GM23248 (cell line): ENCODE results near the genes ZNF445 and TMEM158.

DNA sequence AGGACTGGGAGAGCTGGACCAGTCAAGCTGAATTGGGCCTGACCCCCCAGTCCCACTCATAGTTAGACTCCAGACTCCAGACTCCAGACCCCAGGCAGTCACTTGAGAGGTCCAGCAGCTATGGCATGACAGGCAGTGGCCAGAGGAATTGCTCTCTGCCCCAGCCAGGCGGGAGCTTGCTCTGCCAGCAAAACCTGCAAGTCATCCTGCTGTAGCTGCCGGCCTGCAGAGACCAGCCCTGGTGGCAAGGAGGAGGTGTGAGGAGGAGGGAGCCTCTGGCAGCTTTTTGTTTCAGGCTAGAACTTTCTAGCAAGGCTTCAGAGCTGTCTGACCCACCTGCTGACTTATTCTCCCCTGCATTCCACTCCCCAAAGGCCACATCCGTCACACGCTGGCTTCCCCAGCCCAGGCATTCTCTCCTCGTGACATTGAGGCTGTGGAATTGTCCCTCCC, 82.5 kb downstream of the ABHD5 start:
- RAMPAGE, long total RNA = no peak

GRCh38 chr3:43998578-43999288, 243.0 kb upstream of the TOPAZ1 start:
- RAMPAGE, long total RNA = no peak

DNA sequence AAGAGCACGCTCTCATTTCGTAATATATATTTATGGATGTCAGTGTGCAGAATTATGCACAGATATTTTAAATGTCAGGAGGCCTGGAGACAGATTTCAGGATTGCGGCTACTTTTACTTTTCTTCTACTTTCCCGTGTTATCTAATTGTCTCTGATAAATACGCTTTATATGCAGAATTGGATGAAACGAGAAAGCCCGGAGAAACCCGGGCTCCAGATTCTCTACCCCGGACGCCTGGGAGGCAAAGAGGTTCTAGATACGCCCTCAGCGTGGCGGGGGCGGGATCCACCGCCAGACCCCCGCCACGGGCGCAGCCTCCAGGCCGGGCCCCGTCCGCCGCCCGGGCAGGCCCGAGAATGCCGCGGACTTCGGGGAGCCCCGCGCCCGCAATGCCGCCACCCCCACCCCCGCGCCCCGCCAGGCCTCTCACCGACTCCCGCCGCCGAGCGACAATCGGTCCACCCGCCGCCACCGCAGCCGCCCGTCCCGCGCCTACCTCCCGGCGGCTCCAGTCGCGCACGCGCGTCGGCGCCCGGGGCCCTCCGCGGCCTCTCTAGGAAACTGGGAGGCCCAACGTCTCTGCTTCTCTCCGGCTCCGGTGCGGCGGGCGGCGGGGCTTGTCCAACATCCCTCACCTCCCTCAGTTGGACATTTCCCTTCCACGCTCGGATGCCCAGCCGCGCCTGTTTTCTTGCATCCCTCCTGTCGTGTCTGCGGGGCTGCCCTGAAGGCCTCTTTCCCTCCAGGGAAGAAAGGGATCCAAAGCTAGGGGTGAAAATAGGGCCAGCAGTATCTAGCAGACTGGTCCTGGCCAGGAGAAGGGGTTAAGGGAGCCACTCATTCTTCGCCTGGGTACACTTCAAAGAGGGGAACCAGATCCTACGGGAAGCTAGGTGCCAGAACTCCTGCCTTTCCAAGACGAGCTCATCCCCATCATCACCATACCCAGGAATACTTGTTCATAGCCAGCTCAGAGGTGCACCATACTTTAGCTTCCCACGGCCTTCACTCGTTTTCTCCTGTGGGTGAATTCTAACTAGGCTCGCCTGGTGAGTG, at the start of gene ZNF445:
TSS of gene ZNF445 (minus strand) at position 512 of the 1,058 bp plus-strand sequence.
- RAMPAGE, long total RNA = start-site peak on the minus strand centred at position 507 of the sequence, 35 bp wide, 37 and 26 reads in 2 replicates

DNA sequence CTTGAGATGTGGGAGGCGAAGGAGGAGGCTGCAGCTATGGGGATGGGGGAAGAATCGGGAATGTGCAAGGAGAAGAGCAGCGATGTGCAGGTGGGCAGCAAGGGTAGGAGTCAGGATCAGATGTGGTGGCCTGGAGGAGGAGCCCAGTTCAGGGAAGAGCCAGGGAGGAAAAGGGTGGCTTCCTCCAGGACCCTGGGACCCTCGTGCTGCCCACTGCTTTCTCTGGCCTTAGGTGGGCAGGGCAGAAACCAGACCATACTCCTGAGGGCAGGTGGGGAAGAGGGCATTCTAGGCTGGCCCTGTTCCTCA, 21.3 kb downstream of the ZNF35 start:
- RAMPAGE, long total RNA = no peak

GRCh38 chr3:44760716-44761502, 510 bp downstream of the KIAA1143 start:
- RAMPAGE, long total RNA = no peak

GRCh38 chr3:44885495-44885842, 11.1 kb downstream of the TGM4 start:
- RAMPAGE, long total RNA = no peak

- RAMPAGE, long total RNA = no peak
Observed at GRCh38 chr3:44915722-44916234, 41.4 kb downstream of the TGM4 start.

DNA sequence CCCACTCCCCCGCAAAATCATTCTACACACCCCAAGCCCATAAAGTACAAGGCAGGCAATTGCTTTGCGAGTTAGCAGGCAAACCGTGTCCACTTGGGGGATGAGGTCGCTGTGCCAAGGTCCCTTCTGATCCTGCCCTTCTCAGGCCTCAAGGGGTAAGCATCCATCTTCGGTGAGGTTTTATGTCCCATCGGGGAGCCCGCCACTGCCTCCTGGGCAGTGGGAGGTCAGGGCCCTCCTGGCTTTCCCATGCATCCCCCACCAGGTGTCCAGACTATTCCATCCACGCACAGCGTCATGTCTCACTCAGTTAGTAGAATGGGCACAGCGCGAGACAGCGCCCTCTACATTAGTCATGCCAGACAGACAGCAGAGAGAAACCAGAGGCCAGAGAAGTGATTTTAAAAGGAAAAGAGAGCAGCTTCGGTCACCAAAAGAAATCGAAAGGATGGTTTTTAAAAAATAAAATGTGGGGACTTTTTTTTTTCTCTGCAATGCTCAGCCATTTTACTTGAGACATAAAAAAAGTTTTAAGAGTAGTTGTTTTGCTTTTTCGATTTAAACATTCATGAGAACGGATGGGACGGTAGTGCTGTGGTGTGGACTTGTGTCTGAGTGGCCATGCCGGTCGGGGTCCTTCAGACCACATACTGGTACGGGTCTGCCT, 49.8 kb downstream of the ZDHHC3 start:
- RAMPAGE, long total RNA = no peak

DNA sequence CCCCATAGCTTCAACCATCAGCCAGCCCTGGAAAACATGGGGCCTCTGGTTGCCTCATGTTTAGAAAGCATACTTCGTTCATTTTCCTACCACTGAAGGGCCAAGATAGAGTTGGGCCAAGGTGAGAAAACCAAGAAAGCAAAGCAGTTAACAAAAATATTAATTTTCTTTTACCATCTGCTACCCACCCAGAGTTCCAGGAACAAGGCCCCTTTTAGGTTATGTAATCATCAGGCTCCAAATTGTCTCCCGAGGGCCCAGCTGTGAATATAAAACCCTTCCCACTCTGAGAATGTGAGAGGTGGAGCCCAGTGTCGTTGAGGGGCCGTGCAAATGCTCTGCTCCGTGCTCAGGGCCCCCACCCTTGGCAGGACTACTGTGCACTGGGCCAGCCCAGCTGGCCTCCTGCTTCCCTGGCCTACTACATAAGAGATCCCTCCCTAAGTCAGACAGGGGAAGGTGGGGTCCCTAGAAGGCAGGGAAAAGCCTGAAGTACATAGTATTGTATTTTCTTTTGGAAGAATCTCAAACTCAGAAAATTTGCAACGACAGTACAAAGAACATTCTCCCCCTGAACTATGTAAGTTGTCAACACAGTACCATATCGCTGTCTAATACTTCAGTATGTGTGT, 4.6 kb upstream of the CLEC3B start:
- RAMPAGE, long total RNA = no peak

DNA sequence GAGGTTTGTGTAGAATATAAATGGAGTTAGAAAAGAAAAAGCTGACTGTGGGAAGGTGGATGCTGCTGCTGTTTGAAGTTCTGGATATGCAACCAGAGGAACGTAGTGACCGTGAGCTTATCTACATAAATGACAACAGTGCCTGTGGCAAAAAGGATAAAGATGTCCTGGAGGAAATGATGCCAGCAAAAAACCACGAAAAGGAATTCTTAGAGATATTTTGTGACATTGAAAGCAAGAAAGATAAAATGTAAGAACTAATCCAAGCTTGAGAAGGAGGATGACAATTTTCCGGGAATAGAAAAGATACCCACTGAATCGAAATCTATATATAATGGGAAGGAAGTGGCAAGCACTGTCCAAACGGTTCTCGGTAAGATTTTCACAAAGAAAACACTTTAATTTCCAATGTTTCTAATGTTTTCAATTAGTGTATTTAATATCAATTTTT, 19.3 kb downstream of the CLEC3B start:
- RAMPAGE, long total RNA = no peak

DNA sequence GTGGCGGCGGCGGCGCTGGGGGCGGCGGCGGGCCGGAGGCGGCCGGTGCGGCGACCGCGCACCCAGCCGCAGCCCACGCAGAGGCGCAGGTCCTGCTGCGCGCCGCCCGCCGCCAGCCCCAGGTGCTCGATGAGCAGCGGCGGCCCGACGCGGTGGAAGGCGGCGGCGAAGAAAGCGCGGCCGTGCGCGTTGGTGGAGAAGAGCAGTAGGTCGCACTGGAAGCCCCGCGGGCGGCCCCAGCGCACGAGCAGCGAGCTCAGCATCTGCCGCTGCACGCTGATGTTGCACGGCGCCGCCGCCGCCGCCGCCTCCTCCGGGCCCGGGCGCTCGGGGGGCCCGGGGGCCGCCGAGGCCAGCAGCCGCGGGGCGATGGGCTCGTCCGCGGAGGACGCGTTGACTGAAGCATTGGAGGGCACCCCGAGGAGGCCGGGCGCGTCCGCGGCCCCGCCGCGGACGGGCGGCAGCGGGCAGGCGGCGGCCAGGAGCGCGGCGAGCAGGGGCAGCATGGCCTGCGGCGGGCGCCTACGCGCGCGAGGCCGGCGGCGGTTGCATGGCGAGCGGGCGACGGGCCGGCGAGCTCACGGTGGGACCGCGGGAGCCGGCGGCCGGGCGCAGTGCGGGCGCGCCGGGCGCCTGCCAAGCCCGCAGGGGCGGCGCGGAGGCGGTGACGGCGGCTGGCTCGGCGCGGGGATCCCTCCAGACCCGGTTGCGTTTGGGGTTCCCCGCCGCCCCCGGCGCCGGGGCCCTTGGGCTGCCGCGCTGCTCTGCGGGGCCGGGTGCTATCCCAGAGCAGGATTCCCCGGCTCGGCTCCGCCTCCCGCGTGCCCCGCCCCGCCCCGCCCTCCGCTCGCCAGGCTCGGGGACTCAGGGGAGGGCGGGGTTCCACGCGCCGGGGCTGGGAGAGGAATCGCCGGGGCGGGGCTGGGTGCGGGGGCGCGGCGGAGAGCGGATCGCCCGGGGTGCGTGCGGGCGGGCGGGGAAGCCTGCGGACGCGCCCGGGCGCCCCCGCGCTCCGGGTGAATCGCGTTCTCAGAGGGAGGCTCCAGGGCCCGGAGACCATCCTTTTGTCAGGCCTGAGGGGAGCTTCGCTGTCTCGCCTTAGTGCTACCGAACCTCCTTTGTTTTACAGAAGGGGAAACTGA, at the start of gene TMEM158:
TSS of gene TMEM158 (minus strand) at position 766 of the 1,142 bp plus-strand sequence.
- RAMPAGE, long total RNA = no peak

- RAMPAGE, long total RNA = no peak
Observed at GRCh38 chr3:45582662-45583428, 11.7 kb upstream of the LIMD1 start.

DNA sequence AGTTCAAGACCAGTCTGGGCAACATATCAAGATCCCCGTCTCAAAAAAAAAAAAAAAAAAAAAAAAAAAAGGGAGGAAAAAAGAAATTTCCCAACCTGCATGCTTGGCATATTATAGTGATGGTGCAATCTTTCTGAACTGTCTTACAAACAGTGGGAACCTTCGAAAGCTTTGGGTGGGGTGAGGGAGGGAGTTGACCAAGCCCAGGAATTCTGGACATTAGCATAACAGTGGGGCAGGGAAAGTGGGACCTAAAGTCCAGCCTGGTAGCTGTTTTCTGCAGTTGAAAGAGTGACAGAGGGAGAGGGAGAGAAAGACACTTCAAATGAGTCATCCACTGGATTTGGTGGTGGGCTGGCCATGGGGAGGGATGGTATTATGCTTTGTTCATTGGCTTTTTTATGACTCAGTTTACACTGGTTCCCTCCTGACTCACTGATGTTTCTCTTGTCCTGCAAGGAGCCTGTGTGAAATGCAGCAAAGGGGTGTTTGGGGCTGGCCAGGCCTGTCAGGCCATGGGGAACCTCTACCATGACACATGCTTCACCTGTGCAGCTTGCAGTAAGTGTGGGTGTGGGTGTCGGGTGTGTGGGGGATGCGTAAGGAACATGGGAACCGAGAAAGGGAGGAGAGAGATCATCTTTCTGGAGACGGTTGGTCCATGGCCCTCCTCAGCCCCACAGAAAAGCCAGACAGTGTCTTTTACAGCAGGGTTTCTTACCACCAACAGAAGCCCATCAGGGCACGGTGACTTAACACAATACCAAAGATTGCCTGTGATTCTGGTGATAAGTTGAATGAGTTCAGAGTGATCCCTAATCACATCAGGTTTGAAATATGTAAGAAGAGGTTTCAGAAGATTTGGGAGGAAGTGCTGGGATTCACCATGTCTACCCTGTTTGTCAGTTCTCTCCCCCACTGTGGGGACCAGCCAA, 41.4 kb downstream of the LIMD1 start:
- RAMPAGE, long total RNA = no peak

DNA sequence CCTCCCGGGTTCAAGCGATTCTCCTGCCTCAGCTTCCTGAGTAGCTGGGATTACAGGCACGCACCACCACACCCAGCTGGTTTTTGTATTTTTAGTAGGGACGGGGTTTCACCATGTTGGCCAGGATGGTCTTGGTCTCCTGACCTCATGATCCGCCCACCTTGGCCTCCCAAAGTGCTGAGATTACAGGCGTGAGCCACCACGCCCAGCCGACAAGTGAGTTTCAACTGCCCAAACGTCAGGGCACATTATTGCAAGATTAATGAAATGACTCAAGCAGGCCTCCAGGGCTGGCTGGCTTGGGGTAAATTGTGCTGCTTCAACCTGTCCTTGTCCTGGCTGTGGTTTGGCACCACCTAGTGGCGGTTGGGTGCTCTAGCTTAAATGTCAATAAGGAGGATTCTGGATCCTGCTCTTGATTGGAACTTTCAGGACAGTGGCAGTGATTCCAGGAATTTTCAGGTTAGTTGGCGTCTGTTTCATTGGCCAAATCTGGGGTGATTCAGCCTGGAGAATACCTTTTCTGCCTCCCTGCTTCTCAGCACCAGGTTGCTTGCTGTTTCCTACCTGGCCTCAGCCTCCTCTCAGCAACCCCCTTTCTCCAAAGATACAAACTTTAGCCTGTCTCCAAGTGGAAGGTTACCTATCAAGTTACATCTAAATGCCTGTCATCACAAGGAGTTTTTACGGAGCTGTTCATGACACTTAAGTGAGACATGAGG, 32.4 kb upstream of the SACM1L start:
- RAMPAGE, long total RNA = no peak

DNA sequence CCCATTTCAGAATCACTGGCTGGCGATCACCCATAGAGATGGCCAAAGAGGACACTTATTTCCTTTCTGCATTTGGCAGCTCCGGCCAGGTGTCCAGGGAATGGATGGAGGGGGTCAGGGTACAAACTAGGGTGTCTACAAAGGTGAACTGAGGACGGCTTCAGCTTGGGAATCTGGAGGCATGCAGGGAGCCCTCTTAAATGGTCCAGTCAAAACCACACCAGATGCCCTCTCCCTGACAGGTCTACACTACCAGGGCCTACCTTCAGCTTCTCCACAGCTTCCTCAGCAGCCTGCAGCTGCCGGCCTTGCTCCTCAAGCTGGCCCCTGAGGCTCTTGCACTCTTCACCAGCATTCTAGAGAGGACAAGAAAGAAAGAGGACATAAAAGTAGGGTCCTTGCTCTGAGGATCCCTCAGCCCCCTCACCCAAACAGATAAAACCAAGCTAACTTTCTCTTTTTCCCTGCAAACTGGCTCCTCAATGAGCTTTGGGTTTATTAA, 21.6 kb downstream of the CXCR6 start:
- RAMPAGE, long total RNA = no peak

DNA sequence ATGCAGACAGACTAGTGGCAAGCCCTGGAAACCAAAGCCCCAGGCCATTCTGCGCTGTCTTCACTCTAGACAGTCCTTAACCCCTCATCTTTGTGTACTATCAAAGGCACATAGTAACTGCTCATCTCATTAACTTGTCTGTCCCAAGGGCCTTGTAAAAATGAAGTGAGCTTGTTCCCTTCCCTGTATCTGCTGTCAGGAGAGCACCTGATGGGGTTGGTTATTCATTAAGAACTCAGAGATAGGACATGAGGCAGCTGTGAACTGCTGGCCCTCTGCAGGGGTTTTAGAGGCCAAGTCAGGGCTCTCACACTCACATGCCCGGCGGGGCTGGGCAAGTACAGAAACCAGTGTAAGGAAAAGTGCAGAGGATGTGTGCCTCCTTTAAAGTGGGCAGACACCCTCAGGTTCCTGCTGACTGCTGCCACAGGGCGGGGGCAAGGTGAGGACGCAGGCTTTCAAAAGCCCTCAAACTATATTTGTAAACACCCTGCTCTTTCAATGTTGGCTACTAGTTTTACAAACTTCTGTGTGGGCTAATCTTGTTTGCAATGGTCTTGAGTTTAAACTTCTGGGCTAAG, 22.3 kb downstream of the CXCR6 start:
- RAMPAGE, long total RNA = no peak

DNA sequence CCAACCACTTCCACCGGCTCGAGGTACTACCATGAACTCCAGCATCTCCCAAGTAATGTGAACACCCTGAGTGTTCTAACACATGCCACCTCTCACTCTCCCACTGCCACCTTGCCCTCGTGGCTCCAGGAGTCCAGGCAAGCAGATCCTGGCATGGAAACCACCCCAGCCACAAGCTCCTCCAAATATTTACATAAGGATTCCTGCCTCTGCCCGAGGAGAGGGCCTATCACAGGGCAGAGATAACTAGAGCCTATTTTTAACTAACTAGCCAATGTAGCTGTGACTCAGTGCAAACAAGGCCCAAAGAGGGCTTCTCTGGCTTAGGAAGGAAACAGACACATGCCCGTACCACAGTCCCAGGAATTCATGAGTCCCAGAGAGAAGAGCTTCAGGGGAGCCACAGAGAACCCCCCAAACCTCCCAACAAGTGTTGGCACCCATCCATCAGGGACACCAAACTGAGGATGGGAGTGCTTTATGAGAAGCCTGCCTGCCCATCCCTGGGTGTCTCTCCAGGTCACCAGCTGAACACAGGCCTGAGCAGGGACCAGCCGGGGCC, 9.3 kb downstream of the FYCO1 start:
- RAMPAGE, long total RNA = no peak

DNA sequence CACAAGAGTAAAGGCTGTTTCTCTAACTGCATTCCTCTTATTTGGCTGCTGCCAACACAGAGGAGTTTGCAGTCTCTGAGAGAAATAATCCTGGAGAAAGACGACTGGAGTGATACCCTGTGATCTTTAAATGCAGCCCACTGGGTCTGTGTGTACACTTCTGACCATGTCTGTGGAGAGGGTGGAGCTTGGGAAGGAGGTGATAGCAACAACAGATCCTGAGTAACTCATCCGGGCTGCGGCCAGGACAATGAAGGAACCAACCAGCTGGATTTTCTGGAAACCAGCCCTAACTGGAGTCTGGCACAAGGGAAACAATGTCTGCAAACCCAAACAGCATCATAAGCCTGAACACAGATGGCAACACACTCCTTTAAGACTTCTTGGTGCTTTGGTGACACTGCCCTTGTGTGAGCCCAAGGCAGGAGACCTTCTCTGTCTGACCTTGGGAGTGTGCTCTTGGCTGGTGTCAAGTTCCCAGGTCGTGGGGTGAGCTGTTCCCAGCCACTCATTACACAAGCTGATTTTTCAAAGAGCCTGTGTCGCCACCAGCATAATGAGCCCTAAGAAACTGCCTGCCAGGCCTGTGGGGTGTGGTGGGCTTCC, 8.0 kb downstream of the FYCO1 start:
- RAMPAGE, long total RNA = no peak

DNA sequence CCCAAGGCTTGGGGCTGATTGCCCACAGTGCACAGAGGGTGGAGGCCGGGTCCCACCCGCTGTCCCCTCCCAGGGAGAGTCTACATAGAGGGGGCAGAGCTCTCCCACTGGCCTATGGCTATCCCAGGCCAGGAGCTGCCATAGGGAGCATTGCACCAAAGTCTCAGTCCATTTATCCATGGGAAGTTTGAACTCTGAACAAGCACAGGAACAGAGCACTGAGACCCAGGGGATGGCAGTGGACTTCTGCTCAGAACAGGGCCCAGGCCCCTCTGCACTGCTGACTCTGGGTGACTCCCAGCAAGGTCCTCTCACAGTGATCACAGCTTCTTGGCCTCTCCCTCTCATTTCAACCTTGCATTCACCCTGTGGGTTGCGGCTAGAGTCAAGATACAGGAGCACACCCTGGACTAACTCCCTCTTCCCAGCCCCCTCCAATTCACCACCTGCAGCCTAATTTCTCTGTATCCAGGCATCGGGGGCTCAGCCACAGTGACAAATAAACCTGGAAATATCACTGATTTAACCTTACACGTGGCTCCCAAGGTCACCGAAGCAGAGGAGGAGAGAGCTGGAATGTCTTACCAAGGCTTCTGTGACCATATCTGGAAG, 1.1 kb downstream of the RTP3 start:
- RAMPAGE, long total RNA = no peak

- RAMPAGE, long total RNA = no peak
Observed at GRCh38 chr3:46561349-46561932, 4.7 kb downstream of the LRRC2 start.